Temporal lobe (tissue), 2 donors: ENCODE results near the genes KIR3DL3, KIR2DL1, UBE2S, SHISA7 and ZNF581.

DNA sequence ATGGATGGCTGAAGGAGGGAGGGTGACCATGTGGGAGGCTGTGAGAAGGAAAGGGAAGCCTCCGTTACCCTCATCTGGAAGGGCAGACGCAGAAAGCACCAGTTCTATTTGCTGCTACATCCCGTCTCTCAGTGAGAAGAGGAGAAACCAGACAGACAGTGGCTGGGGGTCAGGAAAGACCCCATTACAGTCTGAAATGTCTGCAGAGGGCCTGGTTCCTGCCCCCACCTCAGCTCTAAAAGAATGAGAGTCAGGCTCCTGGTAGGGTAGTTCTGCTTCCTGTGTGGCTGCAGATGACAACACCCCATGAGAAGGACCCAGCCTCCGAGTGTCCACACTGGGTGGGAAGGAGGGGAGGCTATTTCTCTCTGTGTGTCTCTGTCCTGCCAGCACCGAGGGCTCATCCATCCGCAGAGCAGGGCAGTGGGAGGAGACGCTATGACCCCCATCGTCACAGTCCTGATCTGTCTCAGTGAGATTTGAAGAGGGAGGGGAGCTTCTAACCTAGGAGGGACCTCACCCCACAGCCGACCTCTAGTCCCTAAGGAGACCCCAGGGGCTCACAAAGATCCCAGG is 463 bp downstream of the LILRA1 start:
- RAMPAGE, long total RNA, result no peak

DNA sequence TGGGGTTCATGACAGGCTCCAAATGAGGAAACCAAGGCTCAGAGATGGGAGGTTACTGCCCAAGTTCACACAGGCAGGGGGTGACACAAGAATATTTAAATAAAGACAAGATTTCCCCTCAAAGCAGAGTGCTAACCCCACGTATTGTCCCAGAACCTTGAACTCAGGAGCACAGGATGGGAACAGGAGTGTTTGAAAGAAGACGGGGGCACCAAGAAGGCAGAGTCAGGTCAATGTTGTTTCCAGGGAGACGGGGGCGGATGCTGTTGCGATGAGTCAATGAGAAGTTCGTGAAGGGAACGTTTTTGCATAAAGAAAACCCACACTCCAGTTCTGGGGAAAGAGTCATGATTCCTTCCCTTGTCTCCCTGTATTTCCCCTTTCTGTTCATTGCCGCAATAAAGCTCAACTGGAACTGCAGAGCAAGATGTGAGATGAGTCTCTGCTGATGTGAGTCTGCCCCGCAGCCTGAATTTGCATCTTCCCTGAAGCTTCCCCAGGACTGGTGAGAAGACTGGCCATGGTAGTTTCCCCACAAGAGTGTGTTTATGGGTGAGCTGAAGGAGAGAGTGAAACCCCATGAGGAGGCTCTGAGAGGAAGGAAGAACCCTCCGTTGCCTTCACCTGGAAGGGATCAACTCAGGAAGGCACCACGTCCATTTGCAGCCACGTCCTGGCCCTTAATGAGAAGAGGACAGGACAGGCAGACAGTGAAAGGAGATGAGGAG is 13.4 kb downstream of the LILRA1 start:
- RAMPAGE, long total RNA, result no peak

- RAMPAGE, long total RNA, result no peak
These were observed at the start of gene KIR3DL3 for GRCh38 chr19:54724124-54724669. TSS of gene KIR3DL3 (plus strand) at chr19:54724442.

GRCh38 chr19:54769662-54769959 is at the start of gene KIR2DL1:
TSS of gene KIR2DL1 (plus strand) at chr19:54769793.
- RAMPAGE, long total RNA, result no peak

- RAMPAGE, long total RNA, result no peak
These were observed 10.3 kb downstream of the GP6 start for GRCh38 chr19:55027430-55028470.

DNA sequence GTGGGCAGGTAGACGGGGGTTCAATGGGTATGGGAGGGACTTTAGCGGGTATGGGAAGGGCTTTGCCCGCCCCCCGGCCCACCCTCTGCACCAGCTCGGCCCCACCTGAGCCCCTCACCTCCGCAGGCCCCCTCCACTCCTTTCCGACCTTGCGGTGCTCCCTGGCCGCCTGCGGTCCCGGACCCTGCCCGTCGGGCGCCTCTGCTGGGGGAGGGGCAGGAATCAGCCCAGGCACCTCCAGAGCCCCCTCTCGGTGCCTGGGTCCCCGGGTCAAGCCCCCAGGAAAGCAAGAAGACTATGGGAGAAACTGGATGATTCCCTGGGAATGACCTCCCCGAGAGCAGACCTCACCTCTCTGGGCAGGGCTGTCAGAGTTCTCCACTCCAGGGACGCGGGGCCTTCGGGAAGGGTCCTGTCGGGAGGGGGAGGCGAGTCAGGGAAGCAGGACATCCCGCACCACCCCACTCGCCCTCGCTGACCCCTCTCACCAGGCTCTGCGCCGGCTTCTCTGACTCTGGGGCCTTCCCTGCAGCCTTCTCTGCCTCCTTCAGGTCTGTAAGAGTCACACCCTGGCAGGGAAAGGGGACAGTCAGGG is 17.1 kb downstream of the EPS8L1 start:
- RAMPAGE, long total RNA, result no peak

GRCh38 chr19:55147734-55148710 is 984 bp downstream of the TNNT1 start:
- RAMPAGE, long total RNA, result no peak

GRCh38 chr19:55236631-55237182 is 8.1 kb upstream of the TMEM86B start:
- RAMPAGE, long total RNA, result no peak

- RAMPAGE, long total RNA, result no peak
These were observed 12.8 kb downstream of the TMEM150B start for GRCh38 chr19:55312166-55312852.

GRCh38 chr19:55369144-55369926 is 928 bp downstream of the IL11 start:
- RAMPAGE, long total RNA, result no peak

DNA sequence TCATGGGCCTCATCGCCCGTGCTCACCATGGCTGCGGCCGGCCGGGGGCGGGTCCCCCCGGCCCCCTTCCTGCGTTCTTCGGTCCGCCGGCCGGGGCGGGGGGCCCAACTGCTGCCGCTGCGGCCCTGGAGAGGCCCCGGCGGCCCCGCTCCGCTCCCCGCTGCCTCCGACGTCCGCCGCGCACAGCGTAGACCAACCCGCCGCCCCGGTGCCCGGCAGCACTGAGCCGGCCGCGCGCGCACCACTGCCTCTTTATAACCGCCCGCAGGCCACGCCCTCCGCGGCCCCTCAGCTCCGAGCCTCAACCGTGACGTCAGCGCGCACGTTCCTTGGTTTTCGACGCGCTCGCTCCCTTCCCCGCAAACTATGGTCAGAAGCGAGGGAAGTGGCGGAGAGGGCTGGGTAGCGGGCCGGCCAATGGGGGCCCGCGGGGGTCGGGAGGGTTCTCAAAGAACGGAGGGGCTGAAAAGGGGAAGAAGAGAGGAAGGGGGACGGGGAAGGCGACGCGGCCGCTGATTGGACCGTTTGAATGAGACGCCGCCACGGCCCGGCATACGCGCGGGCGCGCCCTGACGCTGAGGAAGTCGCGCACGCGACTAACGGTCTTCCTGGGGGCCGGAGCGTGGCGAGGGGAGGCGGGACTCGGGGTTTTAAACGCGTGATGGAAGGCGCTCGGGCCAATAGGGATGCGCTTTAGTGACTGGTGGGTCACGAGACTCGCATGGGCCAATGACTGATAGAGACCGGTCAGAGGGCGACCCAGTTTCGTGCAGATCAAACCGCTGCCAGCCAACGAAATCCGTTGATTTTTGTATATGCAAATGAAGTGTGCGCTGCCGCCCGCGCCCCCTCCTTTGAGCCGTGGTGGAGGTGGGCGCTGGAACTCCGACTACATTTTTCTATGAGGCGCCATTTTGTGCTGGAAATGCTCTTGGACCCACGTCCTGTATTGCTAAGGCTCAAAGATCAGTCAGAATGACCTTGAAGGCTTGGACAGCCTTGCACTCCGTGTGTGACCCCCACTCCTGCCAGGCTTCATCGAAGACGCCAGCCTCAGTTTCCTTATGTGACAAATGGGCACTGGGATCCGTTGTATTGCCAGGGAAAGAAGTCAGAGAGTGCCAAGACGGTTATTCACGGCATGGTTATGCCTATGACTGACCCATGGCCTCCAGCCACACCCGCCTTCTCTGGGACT is at the start of gene UBE2S:
Gene UBE2S, minus strand, starts transcription at position 228 of the 1,198 bp plus-strand sequence.
- RAMPAGE, long total RNA, result no peak

DNA sequence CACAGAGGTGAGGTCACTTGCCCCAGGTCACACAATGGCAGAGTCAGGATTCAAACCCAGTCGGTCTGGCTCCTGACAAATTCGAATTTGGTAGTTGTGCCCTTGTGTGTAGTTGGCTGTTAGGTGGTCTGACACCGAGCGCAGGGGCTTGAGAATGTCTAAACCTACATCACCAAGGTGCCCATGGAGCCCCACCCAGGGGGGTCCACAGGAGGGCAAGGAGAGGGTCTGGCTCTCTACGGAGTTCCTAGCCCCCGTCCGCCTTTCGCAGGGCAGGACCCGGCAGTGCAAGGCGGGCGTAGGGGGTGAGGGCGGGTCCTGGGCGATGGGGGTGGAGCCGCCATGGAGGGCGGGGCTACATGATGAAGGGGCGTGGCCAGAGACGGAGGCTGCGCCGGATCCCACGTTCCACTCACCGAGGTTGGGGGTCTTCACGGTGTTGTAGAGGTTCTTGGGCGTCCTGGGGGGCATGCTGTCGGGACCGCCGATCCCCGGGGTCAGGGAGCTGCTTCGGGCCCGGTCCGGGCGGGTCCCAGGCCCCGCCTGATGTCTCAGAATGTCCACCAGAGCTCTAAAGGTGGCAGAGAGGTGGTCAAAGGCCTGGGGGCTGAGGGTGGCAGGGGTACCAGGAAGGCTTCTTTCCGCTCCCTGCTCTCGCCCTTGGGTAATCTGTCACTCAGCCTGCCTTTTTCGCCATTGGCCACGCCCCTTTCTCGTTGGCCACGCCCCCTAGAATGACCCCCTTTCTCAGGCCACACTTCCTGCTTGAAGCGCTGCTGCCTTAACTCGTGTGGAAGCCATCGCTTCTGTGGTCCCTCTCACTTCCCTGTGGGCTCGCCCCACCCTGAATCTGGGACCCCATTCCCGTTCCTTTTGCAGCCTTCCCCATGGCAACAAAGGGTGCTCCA is 2.7 kb downstream of the SHISA7 start:
- RAMPAGE, long total RNA, result no peak

- RAMPAGE, long total RNA, result no peak
These were observed 1.3 kb downstream of the SHISA7 start for GRCh38 chr19:55441753-55442302.

DNA sequence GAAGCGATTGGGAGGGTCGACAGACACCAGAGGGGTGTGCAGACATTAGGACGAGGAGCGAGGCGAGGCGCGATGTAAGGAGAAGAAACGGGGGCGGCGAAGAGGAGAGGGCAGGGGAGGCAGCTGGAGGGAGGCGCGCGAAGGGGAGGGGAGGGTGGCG is at the start of gene SHISA7:
Gene SHISA7, minus strand, starts transcription at position 98 of the 160 bp plus-strand sequence.
- RAMPAGE, long total RNA, result no peak

GRCh38 chr19:55472328-55472951 is 4.0 kb upstream of the ZNF628 start:
- RAMPAGE, long total RNA, result no peak

DNA sequence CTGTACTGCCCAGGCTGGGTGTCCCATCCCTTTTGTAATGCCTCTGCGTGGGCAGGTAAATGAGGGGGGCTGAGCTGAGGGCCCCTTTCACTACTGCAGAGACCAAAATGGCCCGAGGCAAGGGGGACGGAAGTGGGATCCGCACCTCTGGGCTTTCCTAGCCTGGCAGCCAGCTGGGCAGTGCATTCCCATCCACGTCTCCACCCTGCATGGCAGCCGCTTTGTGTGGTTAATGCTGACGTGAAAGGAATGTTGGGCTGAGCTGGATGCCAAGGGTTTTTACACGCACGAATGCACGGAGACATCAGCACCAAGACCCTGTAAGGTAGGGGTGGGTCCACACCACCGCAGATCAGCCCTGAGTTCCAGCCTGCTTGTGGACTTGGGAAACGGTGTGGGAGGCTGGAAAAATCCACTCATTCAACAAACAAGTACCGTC is 1.6 kb upstream of the ZNF628 start:
- RAMPAGE, long total RNA, result no peak

DNA sequence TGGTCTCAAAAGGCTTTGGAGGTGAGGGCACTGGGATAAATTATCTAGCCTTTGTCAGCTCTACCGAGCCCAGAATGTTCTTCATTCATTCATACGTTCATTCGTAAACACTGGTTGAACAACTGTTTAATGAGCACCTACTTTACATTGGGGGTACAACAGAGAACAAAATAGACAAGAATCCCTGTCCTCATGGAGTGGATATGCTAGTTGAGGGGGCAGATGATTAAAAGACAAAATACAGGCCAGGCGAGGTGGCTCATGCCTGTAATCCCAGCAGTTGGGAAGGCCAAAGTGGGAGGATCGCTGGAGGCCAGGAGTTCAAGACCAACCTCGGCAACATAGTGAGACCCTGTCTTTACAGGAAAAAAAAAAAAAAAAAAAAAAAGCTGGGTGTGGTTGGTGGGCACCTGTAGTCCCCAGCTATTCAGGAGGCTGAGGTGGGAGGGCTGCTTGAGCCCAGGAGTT is 1.7 kb downstream of the ZNF865 start:
- RAMPAGE, long total RNA, result no peak

DNA sequence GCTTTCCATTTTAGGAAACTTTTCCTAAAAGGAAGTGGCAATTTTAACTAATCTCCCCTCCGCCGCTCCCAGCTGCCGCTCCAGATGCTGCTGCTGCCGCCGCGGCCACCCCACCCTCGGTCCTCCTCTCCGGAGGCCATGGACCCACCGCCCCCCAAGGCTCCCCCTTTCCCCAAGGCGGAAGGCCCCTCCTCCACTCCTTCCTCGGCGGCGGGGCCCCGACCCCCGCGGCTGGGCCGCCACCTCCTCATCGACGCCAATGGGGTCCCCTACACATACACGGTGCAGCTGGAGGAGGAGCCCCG is 1.1 kb upstream of the ZNF581 start:
- RAMPAGE, long total RNA, result no peak

- RAMPAGE, long total RNA, result no peak
These were observed at the start of gene ZNF581 for GRCh38 chr19:55643550-55643770. TSS of gene ZNF581 (plus strand) at chr19:55643649.

- RAMPAGE, long total RNA, result no peak
These were observed 153 bp downstream of the ZNF581 start for GRCh38 chr19:55643771-55643832.